HL-60 (cell line): ENCODE measurements around a stretch of chr10.

GRCh38 chr10:2873306-2873505, 194.1 kb upstream of the PFKP start:
- RRBS, result no CpG with 5 or more reads among the region's 4 CpGs

DNA sequence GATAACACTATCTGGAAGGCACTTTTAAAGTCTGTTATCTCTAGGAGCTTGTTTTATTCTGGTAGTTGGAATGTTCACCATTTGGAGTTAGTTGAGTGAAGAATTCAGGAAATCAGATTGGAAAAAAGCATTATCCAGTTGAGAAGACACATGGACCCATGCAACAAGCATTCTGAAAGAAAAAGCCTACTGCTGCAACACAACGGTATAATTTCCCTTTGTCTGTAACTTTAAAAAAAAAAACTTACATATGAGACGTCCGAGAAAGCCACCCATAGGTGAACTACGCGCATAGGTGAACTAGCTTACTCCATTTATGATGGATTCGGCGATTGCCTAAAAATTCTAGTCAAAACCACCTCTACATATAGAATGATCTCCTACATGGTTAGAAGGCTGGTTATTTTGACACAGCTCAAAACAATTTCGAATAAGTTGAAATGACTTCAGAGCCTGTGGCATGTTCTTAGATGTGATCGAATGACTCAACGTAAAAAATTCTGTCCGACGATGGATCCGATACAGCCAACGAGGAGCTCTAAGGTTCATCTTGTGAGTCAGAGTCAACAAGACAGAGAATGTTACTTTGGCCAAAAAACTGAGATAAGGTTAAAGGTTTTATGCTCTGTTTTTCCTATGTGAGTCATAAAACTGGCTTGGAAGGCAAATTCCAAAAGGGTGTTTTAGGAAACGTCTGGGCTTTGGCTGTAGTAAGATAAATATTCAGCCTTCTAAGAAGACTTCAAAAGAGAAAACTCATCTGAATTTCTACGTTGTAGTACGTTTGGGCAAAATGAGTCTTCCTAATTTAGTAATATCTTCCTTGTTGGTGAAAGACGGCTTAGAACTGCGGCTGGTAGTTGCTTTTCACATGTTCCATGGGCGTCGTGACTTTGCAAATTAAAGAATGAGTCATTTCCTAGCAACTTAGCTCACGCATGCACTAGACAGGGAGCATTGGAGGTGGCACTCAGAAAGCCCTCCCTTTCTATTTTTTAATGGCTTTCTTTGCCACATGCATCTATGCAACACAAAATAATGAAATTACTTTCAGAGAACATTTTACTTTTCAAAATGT, 28.0 kb downstream of the PFKP start:
- RRBS, result no CpG with 5 or more reads among the region's 22 CpGs

DNA sequence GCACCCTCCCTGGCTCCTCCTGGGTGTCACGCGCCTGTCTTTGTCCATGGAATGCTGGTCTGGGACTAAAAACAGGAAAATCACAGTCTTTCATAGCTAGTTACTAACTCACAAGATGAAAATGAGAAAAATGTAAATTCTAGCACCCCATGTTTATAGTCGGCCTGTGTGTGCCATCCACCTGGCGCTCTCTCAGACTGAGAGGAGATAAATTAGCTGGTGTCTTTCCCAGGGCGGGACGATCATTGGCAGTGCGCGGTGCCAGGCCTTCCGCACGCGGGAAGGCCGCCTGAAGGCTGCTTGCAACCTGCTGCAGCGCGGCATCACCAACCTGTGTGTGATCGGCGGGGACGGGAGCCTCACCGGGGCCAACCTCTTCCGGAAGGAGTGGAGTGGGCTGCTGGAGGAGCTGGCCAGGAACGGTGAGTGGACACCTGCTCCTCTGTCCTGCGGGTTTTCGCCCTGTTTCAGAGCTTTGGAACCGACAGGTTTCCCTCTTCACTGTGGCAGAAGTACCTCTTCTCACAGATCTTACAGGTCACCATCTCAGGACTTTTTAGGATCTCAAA, 33.9 kb downstream of the PFKP start:
- RRBS, result no CpG with 5 or more reads among the region's 23 CpGs

DNA sequence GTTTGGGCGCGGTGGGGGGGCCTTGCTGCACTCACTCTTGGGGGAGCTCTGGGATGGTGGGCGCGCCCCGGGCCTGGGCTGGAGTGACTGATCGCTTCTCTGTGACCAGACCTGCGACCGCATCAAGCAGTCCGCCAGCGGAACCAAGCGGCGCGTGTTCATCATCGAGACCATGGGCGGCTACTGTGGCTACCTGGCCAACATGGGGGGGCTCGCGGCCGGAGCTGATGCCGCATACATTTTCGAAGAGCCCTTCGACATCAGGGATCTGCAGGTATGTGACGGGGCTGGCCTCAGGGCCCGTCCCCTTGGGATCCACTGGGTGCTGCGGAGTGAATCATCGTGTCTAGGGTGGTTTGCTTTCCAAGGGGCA, 42.9 kb downstream of the PITRM1 start:
- RRBS, result no CpG with 5 or more reads among the region's 25 CpGs

DNA sequence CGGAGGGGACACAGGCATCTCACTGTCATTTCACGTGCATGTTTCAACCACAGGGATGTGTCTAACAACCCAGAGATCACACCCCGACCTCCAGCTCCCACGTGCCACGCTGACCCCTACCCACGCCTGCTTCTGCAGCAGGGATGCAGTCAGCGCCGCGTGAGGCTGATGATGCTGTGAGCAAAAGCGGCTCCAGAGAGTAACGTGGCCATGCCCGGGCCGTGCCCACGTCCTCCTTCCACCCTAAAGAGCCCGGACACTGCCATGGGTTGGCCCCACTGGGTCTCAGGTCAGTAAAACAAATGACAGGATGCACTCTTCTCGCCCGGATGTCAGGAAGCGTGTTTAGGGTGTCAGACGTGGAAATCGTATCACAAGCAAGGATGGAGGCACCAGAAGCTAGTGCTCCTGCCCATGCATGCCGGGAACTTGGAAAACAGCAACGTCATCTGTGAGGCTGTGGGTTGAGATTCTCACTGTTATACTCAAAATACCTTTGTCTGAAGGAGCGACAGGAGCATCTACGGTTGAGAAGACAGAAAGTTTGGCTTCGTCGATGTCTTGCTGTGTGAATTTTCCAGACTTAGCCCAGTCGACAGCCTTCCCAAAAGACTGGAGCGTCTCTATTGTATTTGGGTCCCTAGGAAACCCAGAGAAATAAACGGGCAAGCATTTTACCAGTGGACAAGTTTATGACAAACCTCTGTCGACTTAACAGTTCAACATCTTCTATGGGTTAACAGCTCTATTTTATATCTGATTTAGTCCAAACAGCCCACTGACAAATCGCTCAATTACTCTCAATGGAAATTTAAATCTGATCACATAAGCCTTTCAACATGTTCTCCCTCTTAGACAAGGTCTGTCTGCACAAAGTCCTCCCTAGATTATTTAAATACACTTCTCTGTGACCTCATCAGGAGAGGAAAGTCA, 33.9 kb downstream of the PITRM1 start:
- RRBS, result 95% methylated on average over 6 of the region's 31 CpGs

DNA sequence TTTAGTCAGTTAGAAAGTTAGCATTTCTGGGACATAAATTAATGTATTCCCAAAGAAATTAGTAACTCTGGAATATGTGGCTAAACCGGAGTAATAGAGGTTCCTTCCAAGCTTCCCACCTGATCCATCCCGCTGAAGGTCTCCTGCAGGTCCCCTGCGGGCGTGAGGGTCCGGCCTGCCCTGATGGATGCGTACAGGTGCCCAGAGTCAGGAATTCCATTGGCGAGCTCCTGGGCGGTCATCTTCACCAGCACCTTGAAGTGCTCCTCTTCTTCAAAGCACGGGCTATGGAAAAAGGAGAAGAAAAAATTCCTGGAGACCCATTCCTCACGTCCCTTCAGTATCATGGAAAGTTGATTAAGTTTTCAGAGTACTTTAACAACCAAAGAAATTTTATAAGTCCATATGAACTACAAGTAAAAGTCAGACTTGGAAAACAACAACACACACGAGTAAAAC, 25.1 kb downstream of the PITRM1 start:
- RRBS, result 89% methylated on average over 4 of the region's 11 CpGs

- RRBS, result no CpG with 5 or more reads among the region's 11 CpGs
Measured at GRCh38 chr10:3173365-3173689, 745 bp upstream of the PITRM1 start.

- RRBS, result no CpG with 5 or more reads among the region's 21 CpGs
Measured at GRCh38 chr10:3192898-3193726, 20.5 kb upstream of the PITRM1 start.

GRCh38 chr10:3484222-3484560, 300.8 kb downstream of the KLF6 start:
- RRBS, result no CpG with 5 or more reads among the region's 9 CpGs

DNA sequence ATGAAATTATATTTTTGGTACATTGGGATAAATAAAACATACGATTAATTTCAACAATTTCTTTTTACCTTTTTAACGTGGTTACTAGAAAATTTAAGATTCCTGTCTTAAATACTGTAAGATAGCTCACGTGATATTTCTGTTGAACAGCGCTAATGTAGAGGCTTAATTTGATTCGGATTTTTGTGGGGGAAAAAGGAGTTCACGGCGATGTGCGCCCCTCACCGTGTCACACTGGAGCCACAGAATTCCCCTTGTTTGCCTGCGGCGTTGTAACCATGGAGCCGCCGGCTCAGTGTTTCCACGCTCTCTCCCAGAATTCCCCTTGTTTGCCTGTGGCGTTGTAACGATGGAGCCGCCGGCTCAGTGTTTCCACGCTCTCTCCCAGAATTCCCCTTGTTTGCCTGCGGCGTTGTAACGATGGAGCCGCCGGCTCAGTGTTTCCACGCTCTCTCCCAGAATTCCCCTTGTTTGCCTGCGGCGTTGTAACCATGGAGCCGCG, 228.9 kb downstream of the KLF6 start:
- RRBS, result no CpG with 5 or more reads among the region's 29 CpGs

DNA sequence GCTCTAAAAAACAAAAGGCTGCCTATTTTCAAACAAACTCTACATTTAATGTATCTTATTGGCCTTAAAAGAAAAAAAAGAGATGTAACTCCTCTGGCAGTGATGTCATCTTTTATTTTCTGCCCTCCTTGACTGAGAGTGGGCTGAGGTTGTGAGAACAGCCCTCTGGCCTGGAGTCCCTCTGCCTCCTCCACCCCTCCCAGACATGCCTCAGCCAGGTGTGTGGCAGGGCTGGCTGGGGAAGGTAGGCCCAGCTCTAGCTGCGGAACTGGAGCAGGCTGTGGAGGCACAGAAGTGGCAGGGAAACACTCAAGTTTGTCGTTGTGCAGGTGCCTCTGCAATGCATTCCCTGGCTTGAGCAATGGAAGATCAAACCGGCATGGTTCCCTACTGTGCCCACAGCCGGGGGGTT, 9.1 kb downstream of the KLF6 start:
- RRBS, result no CpG with 5 or more reads among the region's 4 CpGs

DNA sequence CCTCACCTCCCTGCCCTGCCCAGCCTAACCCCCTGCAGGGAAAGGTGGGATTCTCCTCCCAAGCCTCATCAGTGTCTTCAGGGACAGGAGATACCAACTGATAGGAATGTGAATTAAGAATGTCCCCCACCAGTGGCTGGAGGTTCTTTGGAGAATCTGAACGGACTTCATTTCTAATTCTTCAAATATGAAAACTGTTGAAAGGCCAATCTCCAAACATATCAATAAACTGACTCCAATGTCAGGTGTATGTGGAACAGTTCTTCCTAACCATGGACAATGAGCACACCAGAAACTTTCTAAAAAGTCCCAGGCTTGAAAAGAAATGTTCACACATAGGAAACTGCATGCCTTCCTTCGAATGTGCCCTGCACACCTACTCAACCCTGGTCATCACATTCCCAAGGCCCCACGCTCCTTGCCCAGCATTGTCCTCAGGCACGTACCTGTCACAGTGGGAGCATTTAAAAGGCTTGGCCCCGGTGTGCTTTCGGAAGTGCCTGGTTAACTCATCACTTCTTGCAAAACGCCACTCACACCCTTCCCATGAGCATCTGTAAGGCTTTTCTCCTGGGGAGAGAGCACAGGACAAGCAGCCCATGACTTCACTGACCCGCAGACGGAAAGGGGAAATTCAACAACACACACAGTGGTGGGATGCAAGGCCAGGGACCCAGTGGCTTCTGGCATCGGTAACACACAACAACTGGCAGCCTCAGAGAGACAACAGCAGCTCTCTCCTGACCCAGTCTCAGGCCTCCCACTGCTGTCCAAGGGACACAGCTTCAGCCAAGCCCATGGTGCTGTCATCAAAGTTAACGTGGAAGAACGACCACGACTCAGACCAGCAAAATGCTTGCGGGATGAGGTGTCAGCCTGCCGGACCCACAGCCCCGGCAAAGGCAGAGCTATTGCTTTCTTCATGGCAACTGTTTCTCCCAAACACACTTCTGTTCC, 5.1 kb downstream of the KLF6 start:
- RRBS, result no CpG with 5 or more reads among the region's 16 CpGs

DNA sequence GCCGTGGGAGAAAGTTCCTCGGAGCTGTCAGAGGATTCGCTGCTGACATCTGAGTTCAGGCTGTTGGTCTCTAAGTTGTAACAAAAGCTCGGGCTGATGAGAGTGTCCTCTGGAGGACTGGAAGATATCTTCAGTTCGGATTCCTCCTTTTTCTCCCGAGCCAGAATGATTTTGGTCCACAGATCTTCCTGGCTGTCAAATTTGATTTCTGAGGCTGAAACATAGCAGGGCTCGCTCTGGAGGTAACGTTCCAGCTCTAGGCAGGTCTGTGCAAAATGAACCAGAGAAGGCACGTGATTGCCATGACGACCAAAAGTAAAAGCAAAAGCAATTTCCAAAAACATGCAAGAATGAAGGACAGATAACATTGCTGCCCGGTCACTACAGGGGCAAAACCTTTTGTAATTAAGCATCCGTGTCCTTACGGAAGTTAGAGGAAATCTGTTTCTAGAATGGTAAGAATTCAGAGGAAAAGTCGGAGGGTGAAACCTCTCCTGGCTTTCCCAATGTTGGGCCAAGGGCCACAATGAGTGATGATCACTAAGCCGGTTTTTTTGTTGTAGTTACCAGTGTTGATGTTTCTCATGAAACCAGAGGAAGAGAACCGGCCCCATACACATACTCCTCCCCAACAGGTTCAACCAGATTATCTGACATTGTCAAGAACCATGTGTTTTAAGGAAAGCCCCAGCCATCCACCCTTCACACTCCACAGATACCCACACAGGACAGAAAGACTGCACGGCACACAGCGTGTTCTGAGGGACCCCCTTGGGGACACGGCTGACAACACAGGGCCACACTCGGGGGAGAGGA, 2.9 kb downstream of the KLF6 start:
- RRBS, result no CpG with 5 or more reads among the region's 20 CpGs

DNA sequence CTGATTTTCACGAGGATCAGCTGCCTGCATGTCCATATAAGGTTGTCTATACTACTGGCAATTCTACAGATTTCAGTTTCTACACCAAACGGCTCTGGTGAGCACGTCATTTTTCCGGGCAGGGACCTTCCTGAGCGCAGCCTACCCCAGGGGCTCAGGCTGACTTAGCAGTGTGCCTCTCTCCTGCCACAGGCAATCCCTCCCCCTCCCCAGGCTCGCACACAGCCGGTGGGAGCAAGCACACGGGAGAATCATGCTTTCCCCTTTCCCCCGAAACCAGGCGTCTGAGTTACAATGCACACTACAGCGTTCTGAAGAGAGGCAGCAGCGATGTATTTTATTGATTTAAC, 1.7 kb downstream of the KLF6 start:
- RRBS, result 9% methylated on average over 4 of the region's 12 CpGs

- RRBS, result no CpG with 5 or more reads among the region's 15 CpGs
Measured at GRCh38 chr10:4034721-4035764, 250.0 kb upstream of the KLF6 start.

- RRBS, result no CpG with 5 or more reads among the region's 2 CpGs
Measured at GRCh38 chr10:4197035-4197323, 412.0 kb upstream of the KLF6 start.

- RRBS, result no CpG with 5 or more reads among the region's 9 CpGs
Measured at GRCh38 chr10:4246719-4247531, 461.9 kb upstream of the KLF6 start.

- RRBS, result no CpG with 5 or more reads among the region's 6 CpGs
Measured at GRCh38 chr10:4639768-4640593, 186.0 kb upstream of the AKR1E2 start.

DNA sequence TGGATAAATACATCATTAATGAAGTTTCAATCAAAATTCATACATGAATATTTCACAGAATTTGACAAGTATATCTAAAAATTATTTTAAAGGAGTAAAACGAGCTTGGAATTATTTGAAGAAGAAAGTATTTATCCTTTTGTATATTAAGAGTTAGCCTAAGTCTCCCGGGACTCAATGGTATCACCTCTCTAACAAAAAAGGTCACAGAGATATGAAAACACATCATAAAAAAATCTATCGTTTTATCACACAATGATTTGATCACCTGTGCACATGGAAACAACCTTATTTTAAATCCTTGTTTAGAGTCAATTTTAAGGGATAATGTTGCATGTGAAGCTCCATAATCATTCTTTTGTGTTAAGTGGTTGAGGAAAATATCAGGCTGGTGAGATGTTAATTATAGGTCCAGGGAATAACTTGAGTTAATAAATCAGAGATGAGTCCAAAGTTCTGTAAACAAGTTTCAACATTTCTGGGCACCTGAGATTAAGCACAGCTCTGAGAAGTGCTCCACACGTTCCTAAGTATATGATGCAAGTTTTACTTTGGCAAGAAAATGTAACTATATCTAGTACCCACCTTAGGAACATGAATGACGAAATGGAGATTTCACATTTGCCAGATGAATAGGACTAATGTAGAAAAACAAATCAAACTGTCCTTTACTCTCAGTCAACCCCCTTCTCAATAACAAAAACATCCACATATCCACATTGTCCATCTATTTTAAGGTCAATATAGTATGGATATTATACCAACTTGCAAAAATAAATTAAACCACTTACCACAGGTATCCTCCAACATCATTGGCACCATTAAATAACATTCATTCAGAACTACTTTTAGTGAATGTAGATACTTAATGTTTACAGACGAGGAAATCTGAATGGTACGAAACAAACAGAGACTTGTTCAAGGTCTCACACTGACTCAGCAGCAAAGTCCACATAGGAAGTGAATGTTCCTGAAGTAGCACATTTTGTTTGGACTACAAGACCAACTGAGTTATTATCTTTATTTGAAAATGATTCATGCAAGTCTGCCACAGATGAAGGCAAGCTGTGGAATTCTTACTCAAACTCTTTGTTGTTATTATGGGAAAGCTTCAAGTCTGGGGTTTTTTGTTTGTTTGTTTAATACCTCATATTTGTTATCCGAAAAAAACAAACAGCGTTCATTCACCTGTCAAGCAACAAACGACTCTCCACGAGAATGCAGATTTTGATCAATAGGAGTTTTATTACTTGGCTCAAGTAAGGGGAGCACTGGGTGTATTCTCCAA, 148.3 kb upstream of the AKR1E2 start:
- RRBS, result no CpG with 5 or more reads among the region's 11 CpGs